Myometrial cell (primary cell): ENCODE measurements around a stretch of chr2.

DNA sequence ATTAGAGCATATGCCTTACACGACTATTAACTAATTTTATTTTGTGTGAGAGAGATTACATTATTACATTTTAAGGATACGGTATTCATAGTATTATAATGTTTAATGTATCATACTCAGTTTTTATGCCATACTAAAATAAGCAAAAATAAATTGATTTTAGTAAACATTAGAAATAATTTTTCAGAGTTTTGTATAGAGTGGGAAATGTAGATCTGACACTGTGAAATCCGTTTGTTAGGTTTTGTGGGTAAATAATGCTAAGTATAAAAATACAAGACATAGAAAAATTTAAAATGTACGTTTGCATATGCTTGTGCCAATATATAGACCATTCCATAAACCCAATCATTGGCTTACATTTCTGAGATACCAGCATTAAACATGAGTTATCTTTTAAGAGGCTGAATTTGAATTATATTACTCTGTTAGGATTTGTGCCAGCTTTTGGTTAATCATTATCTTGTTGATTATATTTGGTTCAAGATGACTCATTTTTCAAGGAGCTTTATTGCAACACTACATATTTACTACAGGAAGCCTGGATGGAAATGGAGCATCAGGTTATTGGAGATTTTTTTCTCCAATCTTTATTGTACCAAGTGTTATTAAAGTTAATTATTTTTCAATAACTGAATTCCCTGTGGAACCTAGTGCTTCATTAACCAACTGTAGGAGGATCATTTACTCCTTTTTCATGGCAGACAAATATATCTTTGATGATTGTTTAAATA lies 26.3 kb downstream of the EML4 start:
- RAMPAGE, long total RNA = no peak

- RAMPAGE, long total RNA = no peak
Observed at GRCh38 chr2:42198531-42199500, 29.7 kb downstream of the EML4 start.

- RAMPAGE, long total RNA = no peak
Observed at GRCh38 chr2:42492448-42493520, 998 bp downstream of the KCNG3 start.

GRCh38 chr2:42569777-42570339 lies 1.4 kb downstream of the MTA3 start:
- RAMPAGE, long total RNA = no peak

GRCh38 chr2:42669594-42669793 lies 94.4 kb downstream of the OXER1 start:
- RAMPAGE, long total RNA = no peak

DNA sequence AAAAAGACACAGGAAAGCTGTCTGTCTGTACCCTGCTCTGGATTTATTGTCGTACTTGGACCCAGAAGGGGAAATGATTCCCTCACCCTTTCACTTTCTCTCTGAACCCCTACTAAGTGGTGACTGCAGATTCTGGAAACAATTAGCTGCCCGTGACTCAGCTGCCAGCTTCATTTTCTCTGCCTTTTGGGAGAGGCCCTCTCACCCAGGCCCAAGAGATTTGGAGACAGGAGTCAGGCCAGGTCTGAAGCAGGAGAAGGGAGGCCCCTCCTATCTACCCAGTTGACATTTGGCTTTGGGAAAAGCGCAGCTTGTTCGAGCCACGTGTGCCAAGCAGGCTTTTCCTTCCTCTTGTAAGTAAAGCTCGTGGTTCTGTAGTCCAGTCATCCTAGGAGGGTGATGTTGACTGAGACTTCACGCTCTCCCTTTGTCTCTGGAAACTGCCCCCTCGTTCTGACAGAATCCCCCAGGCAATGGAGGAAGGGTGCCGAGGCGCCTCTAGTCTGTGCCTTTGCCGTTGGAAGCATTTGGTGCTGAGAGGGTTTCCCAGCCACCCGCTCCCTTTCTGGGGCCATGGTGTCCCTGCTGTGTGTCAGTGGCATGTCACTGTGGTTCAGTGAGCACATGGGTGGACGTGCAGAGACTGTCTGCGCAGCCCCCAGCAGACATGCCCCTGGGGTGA lies 8.6 kb downstream of the OXER1 start:
- RAMPAGE, long total RNA = no peak

DNA sequence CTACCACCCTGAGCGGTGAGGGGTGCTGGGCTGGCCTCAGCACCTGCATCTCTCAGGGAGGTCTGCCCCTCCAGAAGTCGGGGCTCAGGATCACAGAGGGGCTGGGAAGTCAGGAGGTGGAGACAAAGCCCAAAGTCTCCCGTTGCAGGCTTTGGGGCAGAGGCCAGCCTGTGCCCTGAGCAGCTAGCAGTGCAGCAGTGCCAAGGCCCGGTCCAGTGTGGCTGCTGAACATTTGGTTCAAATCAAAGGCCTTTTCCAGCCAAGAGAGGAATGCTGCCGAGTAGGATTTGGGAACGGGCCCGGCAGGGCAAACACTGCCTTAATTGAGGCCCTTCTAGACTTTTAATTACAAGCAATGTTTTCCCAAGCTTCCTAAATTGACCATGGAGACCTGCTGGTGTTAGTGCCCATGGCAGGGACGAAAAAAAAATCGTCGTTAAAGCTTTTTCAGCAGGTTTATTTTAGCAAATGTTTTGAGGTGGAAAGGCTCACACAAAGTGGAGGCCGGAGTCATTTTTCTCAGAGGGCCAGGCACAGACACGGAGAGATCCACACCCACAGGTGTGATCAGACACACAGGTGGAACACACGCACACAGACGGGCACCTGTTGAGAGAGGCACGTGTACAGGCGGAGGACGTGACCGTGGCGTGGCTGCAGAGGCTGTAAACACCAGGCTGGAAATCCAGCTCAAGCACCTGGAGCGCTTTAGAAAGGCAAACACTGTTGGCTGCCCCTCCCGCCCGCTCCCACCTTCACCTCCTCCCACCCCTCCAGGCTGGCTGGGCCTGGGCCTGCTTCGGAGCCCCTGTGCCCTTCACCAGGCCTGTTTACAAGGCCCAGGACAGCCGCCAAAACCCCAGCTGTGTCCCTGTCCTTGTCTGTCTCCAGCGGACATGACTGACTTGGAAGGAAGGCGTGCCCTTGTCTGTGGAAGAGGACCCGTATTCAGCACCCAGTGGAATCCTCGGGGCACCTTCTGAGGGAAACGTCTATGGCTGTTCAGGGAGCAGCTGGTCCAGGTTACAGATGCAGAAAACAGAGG lies 133.9 kb upstream of the HAAO start:
- RAMPAGE, long total RNA = no peak

DNA sequence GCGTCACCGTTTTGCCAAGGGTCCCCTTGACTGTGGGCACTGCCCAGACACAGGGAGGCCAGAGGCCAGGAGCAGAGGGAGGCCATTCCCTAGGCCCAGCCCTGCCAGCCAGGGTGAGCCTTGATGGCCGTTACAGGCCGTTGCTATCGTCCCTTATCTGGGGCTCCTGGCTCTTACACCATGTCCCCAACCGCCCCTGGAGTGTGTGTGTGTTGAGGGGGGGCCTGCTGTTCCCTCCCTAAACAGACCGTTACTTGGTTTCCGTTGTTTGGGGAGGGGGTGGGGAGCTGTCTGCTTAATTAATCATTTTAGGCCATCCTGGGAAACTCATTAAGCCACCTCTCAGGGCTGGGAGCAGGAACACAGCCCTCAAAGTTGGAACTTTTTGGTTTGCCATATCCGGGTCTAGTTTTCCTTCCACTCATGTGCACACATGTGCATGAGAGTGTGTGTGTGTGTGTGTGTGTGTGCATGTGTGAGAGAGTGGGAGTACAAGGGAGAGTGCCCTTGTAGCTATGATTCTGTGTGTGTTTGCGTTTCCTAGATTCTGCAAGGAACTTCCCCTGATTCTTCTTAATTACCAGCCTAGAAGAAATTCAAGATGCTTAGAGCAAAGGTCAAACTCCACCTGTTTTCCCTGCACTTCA lies 135.2 kb upstream of the HAAO start:
- RAMPAGE, long total RNA = no peak

GRCh38 chr2:43082425-43082870 lies 144.0 kb downstream of the ZFP36L2 start:
- RAMPAGE, long total RNA = no peak

GRCh38 chr2:43105874-43106691 lies 120.3 kb downstream of the ZFP36L2 start:
- RAMPAGE, long total RNA = no peak

- RAMPAGE, long total RNA = no peak
Observed at GRCh38 chr2:43149524-43149875, 76.9 kb downstream of the ZFP36L2 start.

- RAMPAGE, long total RNA = no peak
Observed at GRCh38 chr2:43169866-43170255, 56.5 kb downstream of the ZFP36L2 start.

GRCh38 chr2:43186844-43187484 lies 39.4 kb downstream of the ZFP36L2 start:
- RAMPAGE, long total RNA = no peak

- RAMPAGE, long total RNA = no peak
Observed at GRCh38 chr2:43229147-43229765, 2.9 kb upstream of the ZFP36L2 start.

DNA sequence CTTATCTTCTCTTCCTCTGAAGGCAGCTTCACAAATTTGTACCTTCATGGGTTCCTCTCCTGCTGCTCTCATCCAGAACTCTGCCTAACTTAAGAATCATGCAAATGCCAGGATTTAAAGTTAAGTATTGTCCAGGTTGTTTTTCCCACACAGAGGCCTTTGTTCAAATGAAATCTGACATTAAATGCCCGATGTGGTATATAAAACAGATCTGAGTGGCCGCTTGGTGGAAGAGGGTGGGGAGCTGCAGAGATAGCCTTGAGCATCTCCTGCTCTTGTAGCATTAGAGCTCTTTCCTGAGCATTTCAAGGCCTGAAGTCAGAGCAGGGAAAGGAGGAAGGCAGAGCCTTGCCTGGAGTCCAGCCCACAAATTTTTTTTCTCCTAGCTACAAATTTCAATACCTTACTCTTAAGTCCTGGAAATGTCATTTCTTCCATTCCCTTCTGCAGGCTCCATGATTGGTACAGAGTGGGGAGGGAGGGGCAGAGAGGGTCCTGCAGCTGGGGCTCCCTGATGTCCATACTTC lies 49.4 kb upstream of the ZFP36L2 start:
- RAMPAGE, long total RNA = no peak

DNA sequence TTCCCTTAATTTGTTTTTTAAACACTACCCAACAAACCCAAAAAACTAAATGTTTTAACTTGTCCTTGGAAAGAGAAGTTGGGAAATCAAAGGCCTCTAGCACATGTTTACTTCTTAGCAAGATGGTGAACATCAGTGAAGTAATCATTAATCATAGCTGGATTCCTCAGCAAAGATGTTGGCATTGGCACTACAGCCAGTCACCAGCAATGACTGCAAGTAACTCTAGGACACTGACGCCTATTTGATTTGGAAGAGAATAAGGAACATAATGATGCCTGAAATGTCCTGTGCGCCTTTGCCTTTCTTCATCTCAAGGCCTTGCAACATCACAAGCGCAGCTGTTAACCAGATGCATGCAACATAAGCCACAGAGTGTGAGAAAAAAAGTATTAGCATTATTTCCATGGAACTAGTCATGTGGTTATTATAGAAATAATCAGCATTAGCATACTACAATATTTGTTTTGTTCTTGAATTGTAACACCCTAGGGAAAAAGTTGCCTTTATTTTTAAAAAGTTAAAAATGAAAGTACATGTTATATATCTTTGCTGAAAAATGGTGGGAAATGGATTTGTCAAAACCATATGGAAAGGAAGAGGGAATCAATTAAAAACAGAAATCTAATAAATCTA lies 55.7 kb downstream of the THADA start:
- RAMPAGE, long total RNA = no peak

GRCh38 chr2:43636593-43636883 lies 522 bp upstream of the PLEKHH2 start:
- RAMPAGE, long total RNA = no peak

DNA sequence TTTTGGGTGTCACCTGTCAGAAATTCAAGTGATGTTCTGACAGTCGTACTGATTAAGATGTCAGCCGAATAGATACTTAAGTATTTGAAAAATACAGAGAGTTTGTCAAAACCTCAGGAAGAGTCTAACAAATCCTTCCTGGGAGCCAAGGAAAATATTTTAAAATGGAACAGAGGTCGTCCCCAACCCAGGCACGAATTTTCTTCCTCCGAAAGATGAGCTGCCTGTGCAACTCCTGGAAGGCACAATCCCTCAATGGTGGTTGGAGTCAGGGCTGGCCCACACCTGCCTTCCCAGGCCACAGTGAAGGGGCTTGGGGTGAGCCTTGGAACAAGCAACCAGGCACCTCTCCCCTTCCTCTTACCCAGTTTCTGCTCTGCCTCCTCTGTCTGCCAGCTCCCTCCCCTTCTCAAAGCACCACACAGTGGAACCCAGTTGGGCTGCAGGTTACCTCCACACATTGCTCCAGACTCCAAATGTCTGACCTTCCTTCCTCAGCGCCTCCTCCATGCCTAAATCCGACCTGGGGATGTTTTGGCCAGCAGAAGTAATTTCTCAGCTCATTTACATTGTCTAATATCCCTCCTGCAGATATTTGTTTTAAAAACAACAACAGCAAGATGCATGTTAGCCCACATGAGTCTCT lies 2.7 kb downstream of the ABCG8 start:
- RAMPAGE, long total RNA = no peak

- RAMPAGE, long total RNA = no peak
Observed at GRCh38 chr2:44201028-44202230, 32.8 kb downstream of the PPM1B start.

DNA sequence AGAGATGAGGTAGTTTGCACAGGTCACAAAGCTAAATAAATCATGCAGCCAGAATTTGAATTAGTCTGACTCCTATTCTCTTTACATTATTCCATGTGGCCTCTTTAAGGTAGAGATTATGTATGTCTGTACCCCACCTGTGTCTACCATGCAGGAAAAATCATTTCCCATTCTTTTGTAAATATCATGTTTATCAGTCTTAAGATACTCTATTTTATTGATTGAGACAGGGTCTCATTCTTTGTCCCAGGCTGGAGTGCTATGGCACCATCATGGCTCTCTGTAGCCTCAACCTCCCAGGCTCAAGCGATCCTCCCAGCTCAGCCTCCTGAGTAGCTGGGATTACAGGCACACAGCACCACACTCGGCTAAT lies 52.7 kb upstream of the SLC3A1 start:
- RAMPAGE, long total RNA = no peak